ENCODE results near the gene HECW1.

GRCh38 chr7:39073356-39073861 lies 95.7 kb downstream of the POU6F2 start:
- PRO-cap = no peak
- RAMPAGE, long total RNA, 2 experiments = no peak in any of the 2 experiments

- PRO-cap = no peak
- RAMPAGE, long total RNA, 2 experiments = no peak in any of the 2 experiments
Observed at GRCh38 chr7:39366425-39366825, 199.8 kb upstream of the YAE1 start.

DNA sequence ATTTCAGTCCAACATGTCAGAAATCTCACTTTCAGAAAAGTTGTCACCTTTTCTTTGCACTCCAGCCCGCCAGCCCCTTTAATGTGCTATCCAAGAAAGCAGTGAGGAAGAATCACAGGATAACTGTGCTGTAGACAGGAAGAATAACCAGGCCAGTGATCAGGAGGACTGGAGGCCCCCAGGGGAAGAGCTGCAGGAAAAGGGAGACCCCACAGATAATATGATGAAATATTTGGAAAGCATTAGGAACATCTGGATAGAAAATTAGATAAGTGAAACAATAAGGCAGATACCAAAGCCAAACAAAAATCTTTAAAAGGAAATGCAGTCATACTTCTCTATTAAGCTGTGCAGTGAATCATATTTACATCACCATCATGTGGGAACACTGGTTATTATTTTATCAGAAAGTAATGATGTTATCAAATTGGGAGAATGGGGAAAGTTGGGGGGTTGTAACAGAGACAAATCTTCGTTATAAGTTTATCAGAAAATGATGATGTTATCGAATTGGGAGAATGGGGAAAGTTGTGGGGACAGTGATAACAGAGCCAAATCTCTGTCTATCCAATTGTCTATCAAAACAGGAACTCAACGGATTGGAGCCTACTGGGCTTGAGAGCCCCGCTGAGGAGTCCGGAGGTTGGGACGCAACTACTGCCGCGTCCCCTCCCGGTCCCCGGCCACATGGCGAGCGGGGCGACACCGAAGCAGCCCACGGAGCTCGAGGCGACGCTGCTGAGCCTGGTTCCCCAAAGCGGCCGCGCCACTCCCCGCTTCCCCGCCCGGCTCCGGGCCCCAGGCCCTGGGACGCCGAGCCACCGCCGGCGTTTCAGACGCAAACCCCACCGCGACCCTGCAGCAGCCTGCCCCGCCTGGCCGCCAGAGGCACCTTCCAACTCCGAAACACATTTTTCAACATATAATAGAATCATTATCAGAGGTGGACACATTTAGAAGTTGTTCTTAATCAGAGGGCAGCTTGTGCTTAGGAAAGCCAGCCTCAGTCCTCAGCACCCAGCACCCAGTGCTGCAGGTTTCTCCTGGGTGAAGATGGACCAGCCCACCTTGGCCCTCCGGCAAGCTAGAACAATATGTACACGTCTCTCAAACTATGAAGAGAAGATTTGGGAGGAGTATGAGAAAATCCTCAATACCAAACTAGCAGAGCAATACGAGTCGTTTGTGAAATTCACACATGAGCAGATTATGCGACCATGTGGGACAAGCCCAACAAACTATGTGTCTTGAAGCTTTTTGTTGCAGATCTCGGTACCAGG lies 13.9 kb upstream of the RALA start:
- PRO-cap = no peak
- RAMPAGE, long total RNA, 2 experiments = no peak in any of the 2 experiments

GRCh38 chr7:39663710-39664897 lies 40.7 kb downstream of the RALA start:
- PRO-cap = no peak
- RAMPAGE, long total RNA, 2 experiments = no peak in any of the 2 experiments

- PRO-cap = unidirectional peak, plus-strand start at chr7:39725957
- RAMPAGE, long total RNA, 2 experiments = no peak in any of the 2 experiments
Observed at GRCh38 chr7:39725670-39726168, 102.3 kb downstream of the RALA start.

DNA sequence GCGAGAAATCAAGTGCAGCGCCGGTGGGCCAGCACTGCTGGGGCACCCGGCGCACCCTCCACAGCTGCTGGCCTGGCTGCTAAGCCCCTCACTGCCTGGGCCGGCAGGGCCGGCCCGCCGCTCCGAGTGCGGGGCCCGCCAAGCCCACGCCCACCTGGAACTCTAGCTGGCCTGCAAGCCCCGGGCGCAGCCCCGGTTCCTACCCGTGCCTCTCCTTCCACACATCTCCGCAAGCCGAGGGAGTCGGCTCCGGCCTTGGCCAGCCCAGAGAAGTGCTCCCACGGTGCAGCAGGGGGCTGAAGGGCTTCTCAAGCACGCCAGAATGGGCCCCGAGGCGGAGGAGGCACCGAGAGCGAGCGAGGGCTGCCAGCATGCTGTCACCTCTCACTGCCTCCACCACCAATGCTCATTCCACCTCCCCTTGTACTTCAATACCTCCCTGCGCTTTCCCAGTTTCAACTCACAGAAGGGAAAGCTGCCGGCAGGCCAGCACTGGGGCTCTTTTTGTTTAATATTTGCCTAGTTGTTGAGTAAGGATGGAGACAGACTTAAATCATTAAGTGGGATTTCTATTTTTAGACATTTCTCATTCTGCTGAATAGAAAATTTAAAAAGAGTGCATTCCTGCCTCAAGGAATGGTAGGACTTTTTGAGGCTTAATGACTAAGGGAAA lies 130.9 kb downstream of the RALA start:
- PRO-cap = no peak
- RAMPAGE, long total RNA, 2 experiments = no peak in any of the 2 experiments

GRCh38 chr7:39760137-39760490 lies 136.7 kb downstream of the RALA start:
- PRO-cap = no peak
- RAMPAGE, long total RNA, 2 experiments = no peak in any of the 2 experiments

GRCh38 chr7:39949304-39949969 lies 619 bp upstream of the CDK13 start:
- PRO-cap = bidirectional peak, plus-strand start at chr7:39949399, minus-strand start at chr7:39949351; bidirectional peak, plus-strand start at chr7:39949800, minus-strand start at chr7:39949615
- RAMPAGE, long total RNA, 2 experiments = no peak in any of the 2 experiments

DNA sequence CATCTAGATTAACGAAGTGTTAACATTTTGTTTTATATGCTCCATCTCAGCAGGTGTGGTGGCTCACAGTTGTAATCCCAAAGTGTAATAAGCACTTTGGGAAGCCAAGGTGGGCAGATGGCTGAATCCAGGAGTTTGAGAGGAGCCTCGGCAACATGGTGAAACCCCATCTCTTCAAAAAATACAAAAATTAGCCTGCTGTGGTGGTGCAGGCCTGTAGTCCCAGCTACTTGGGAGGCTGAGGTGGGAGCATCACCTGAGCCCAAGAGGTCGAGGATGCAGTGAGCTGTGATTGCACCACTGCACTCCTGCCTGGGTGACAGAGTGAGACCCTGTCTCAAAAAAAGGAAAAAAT lies 41.6 kb downstream of the CDK13 start:
- PRO-cap = no peak
- RAMPAGE, long total RNA, 2 experiments = no peak in any of the 2 experiments

DNA sequence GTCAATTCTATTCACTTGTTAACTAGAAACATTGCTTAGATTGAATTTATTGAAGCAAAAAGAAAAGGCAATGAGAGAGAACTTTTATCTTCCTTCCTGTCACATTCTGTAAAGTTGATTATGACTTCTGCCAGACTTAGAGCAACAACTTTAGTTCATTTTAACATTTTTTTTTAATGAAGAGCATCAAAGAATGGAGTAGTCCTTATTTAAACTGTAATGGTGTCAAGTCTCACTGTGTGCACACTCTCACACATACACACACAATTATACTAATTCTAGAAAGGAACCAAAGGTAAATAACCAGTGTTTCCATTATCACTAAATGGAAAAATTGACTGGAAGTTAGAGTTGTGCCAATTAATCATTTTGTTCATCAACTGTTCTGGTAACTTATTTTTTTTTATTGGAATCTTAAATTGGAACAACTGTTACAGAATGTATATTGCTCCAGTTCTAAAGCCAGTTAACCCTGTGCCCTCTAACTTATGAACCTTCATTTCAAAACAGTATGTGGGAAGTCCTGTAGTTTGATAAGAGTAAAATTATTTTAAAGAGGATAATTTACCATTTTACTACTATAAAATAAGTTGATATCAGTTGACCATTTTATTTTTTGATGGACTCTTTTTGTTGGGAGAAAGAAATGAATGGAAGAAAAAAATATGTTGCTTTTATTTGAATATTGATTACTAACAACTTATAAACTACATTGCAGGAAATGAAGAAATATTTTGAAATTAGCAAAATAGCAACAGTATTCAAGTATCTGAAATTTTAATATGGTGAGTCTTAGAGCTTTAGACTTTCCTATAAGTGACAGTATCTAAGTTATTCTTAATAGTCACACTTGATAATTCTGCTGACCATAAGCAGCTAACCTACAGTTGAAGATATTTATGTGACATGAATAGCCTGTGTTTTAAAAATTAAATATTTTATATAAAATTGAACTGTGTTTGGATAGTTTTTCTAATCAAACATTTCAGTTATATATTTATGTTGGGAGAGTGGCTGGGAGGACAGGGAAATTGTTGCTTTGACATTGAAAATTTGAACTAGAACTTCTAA lies 37.9 kb downstream of the MPLKIP start:
- PRO-cap = no peak
- RAMPAGE, long total RNA, 2 experiments = no peak in any of the 2 experiments

GRCh38 chr7:40546928-40547548 lies 412.2 kb downstream of the SUGCT start:
- PRO-cap = no peak
- RAMPAGE, long total RNA, 2 experiments = no peak in any of the 2 experiments

GRCh38 chr7:42068503-42069408 lies 168.3 kb downstream of the GLI3 start:
- PRO-cap = no peak
- RAMPAGE, long total RNA, 2 experiments = no peak in any of the 2 experiments

GRCh38 chr7:42193104-42193667 lies 43.8 kb downstream of the GLI3 start:
- PRO-cap = no peak
- RAMPAGE, long total RNA, 2 experiments = no peak in any of the 2 experiments

DNA sequence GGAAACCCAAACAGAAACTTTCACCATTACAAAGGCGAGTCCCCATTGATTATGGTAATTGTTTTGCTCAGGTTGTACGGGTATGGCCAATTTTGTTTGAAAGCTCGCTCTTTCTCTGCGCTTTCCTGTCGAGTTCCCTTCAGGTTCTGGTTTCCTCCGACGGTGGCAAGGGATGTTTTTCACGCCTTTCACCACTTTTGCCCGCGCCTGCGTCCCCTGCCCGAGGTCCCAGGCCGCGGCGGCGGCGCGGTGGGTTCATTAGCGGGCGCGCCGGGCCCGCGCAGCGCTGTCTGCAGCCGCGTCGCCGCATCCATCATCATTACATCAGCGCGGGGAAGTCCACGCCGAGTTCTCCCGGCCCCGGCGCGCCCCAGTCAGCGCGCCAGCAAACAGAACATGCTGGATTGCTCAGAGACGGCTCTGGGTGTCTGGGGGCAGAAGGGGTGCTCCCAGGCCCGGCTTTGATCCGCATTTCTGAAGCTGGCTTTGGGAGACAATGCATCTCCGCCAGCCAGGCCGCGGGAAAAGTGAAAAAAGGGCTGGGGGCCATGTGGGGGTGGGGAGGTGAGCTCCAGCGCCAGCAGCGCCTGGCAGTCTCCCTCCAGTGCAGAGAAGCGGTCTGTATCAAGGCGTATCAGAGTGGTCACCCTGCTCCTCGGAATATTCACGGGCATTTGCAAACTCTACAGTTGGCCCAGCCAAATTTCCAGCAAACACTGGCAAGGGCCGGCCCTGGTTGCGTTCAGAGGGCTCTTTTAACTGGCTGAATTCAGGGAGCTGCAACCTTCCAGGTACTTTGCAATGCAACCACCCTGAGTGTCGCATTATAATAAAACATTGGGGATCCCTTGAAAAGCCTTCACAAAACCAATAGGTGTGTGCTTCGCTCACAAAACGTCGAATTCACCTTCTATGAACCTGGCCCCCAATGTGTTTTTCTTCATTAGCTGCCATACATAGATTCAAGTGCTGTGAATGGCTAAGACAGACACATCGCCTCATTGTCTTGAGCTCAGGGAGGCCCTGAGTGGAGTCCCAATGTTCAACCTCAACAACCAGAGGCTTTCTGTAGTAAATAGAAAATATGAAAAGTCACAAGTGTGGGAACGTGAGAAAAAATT lies 8.8 kb downstream of the GLI3 start:
- PRO-cap = no peak
- RAMPAGE, long total RNA, 2 experiments = no peak in any of the 2 experiments

GRCh38 chr7:42236271-42236975 lies 586 bp downstream of the GLI3 start:
- PRO-cap = bidirectional peak, plus-strand start at chr7:42236460, minus-strand start at chr7:42236341
- RAMPAGE, long total RNA, 2 experiments = no peak in any of the 2 experiments

- PRO-cap = no peak
- RAMPAGE, long total RNA, 2 experiments = no peak in any of the 2 experiments
Observed at GRCh38 chr7:42236976-42237115, 163 bp downstream of the GLI3 start.

- PRO-cap = no peak
- RAMPAGE, long total RNA, 2 experiments = no peak in any of the 2 experiments
Observed at GRCh38 chr7:42262862-42263596, 26.0 kb upstream of the GLI3 start.

GRCh38 chr7:42932771-42933210 lies 615 bp downstream of the MRPL32 start:
- PRO-cap = no peak
- RAMPAGE, long total RNA, 2 experiments = no peak in any of the 2 experiments

GRCh38 chr7:43112315-43112868 lies at the start of gene HECW1:
Gene HECW1, plus strand, starts transcription at chr7:43112647.
- PRO-cap = no peak
- RAMPAGE, long total RNA, 2 experiments = no peak in any of the 2 experiments

DNA sequence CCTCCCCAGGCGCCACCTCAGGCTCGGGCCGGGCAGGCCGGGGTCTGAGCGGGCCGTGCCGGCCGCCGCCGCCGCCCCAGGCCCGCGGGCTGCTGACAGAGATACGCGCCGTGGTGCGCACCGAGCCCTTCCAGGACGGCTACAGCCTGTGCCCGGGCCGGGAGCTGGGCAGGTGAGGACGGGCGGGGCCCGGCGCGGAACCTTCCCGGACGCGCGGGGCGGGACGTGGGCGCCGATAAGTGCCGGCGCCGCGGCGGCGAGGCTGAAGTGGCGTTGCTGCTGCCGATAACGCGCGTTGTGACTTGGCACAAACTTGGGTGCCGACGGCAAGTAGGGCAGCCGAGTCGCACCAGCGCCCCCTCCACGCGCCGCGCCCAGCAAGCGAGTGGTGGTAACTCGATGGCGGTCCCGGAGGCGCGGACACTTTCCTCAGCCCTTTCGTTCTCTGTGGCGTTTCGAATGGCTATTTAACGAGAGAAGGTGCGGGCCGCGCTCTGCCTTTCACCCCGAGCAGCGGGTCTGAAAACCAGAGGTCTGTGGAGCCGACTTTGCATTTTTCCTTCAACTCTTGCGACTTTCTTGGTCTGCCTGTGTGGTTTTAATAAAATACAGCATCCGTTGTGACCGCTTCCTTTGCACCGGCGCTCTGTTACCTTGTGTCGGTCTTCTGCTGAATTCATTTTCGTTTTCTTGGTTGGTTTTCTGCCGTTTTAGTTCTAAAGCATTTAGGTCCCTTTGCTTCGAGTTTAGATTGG lies 547 bp downstream of the STK17A start:
- PRO-cap = bidirectional peak, plus-strand start at position 235 of the sequence, minus-strand start at position 241 of the sequence; bidirectional peak, plus-strand start at position 391 of the sequence, minus-strand start at position 304 of the sequence
- RAMPAGE, long total RNA, 2 experiments = no peak in any of the 2 experiments

Measured in right atrium auricular region (tissue), 2 donors.